Mesenchymal stem cell of the bone marrow (primary cell): ENCODE measurements around a stretch of chr5.

GRCh38 chr5:139474780-139475197 is 4.0 kb downstream of the SMIM33 start:
- CAGE, long polyA plus RNA, result no peak

GRCh38 chr5:139495944-139496511 is 13.5 kb upstream of the STING1 start:
- CAGE, long polyA plus RNA, result no peak

DNA sequence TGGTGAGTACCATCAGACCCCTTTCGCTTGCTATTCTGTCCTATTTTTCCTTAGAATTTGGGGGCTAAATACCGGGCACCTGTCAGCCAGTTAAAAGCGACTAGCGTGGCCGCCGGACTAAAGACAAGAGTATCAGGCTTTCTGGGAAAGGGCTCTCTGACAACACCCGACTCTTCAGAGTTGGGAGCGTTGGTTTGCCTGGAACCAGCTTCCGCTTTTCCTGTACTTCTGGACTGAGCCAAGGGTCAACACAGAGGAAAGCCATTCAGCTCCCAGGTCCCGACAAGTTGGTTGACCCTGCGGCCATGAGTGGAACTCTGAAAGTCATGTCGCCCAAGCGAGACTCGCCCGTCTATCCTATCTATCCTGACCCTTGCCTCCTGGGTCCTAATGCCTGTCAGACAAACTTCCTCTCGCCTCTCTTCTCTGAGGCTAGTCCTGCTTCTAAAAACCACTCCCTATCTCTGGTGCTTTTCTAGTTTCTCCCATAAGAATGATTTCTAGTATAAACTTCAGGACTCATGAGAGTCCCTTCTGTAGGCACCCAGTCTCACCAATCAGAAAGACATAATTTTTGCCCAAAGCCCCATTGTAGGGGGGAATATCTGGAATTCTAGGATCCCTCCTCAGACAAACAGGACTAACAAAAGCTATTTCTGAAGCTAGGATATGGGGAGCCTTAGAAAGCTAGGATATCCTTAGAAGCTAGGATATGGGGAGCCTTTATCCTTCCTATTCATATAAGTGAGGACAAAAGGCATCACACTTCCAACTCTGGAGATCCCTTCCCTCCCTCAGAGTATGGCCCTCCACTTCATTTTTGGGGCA is 21.5 kb upstream of the STING1 start:
- CAGE, long polyA plus RNA, result no peak

DNA sequence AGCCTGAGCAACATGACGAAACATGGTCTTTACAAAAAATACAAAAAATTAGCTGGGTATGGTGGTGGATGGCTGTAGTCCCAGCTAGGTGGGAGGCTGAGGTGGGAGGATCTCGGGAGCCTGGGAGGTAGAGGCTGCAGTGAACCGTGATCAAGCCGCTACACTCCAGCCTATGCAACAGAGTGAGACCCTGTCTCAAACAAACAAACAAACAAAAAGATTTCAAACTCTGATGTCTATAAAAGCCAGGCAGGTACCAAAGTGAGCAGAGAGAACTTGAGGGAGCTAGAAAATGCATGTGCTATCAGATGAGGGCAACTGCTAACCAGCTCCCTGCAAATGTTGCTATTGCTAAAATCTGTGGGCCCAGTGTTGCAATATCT is 5.3 kb downstream of the UBE2D2 start:
- CAGE, long polyA plus RNA, result no peak

- CAGE, long polyA plus RNA, result no peak
Observed at GRCh38 chr5:139573441-139573932, 12.3 kb downstream of the UBE2D2 start.

- CAGE, long polyA plus RNA, result no peak
Observed at GRCh38 chr5:139639657-139640570, 8.2 kb upstream of the CXXC5 start.

DNA sequence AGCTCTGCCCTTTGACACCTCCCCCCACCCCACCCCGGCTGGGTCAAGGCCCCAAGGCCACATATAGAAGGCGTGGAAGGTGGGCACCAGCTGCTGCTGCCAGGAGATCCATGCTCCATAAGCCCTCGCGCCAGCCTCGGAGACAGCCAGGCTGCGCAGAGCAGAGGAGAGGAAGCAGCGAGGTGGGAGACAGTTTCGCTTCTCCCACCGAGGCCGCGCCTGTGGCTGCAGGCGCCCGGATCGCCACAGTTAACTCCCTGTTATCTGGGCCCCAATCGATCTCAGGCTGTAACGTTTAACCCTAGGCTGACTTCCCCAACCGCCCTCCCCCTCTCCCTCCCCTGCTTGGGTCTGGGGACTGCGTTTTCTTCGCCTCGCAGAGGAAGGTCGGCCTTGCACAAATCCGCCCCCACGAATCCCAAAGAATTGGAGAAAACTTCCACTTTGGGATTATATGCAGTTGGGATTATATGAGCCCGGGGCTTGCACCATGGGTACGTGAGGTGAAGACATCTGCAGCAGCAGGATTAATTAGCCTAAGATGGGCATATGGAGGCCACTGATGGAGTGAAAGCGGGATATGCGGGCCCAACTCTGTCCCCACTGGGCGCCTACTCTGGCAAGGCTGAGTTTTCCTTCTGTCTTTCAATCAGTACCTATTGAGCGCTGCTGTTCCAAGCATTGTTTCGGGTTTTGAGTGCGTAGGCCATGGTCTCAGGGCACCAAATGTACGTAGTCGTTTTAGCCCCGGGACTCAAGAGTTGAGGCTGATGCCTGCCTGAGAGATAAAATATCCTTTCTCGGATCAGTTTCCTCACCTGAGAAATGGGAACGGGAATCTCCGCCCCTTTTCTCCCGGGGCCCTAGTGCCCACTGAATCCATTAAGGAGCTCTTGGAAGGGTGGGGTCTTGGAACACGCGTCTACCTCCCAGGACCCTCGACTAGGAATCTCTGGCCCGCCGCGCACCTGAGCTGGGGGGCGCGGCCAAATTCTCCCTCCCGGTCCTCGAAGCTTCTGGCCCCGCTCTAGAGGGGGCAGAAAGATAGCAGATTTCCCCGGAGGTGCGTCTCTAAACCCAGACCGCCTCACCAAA is 860 bp upstream of the CXXC5 start:
- CAGE, long polyA plus RNA, result no peak

GRCh38 chr5:139652859-139653463 is 4.8 kb downstream of the CXXC5 start:
- CAGE, long polyA plus RNA, result no peak

GRCh38 chr5:139673881-139674344 is 25.8 kb downstream of the CXXC5 start:
- CAGE, long polyA plus RNA, result no peak

GRCh38 chr5:139696503-139697196 is 48.5 kb downstream of the CXXC5 start:
- CAGE, long polyA plus RNA, result no peak

GRCh38 chr5:139709566-139710368 is 61.6 kb downstream of the CXXC5 start:
- CAGE, long polyA plus RNA, result no peak

DNA sequence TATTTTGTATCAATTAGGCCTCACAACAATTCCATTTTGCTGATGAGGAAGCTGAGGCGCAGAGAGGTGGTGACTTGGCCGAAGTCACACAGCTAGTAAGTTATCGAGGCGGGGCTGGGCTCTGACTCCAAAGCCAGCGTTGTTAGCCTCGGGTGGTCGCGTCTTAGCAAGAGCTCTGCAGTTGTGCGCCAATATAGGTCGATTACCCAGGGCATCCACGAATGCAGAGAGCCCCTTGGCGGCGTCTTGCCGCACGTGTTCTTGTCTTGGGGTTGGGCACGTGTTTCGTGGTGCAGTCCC is 62.2 kb downstream of the CXXC5 start:
- CAGE, long polyA plus RNA, result no peak

- CAGE, long polyA plus RNA, result no peak
Observed at GRCh38 chr5:139711864-139712237, 63.7 kb downstream of the CXXC5 start.

DNA sequence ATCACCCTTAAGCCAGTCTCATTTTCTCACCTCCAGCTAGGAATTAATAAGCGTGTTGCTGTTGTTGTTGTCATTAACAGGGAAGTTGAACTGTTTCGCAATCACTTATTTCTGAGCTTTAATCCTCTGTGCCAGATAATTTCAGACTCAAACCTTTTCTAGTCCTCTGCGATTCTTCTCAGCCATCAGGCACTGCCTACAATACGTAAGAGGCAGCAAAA is 7.7 kb upstream of the PURA start:
- CAGE, long polyA plus RNA, result no peak

DNA sequence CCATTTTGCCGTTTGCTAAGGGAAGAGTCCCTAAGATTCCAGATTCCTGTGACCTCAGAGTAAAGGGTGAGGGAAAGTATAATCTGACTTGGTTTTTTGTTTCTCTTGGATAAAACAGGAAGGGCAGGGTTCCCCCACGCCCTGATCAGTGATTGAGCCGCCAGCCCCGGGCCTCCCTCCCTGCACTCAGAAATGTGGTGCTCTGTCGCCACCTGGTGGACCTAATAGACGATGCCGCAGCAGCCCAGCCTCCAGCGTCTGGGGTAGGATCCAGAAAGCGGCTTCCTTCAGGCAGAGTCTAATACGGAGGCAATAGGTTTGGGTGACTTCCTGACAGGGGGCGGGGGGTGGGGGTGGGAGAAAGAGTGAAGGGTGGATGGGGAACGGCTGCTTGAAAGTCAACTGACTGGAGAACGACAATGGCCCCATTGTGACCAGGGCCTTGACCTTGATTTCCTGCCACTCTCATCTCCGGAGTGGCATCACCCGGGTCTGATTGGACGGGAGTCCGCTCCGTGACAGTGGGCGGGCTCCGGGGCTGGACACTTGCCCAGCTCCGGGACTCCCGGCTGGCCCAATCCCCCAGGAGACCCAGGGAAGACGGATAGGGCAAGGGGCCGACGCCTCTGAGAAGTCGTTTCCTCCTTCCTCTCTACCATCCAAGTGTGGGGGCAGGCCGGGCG is 17.8 kb upstream of the CYSTM1 start:
- CAGE, long polyA plus RNA, result no peak

- CAGE, long polyA plus RNA, result no peak
Observed at GRCh38 chr5:140174412-140174845, 559 bp upstream of the CYSTM1 start.

DNA sequence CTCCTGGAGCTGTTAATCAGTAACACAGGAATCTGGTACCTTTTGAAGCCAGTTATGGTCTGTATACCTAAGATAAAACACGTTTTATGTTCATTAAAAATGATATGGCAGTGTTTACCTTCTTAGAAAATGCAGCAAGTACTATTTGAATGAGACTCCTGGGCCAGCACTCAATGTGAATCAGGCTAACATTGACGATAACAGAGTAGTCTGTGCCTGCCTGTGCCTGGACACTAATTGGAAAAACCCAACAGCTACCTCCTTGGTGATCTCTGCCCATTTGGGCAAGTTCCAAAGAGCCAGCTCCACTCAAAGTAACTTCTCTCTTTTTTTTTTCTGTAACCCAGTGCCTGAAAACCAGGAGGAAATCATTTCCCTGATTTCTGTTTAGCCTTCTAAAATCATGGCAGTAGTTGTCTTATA is 44.7 kb downstream of the CYSTM1 start:
- CAGE, long polyA plus RNA, result no peak

GRCh38 chr5:140347502-140347779 is 1.0 kb upstream of the HBEGF start:
- CAGE, long polyA plus RNA, result no peak

GRCh38 chr5:140435902-140436420 is 34.3 kb downstream of the ANKHD1 start:
- CAGE, long polyA plus RNA, result no peak

- CAGE, long polyA plus RNA, result no peak
Observed at GRCh38 chr5:140545951-140547363, 1.0 kb upstream of the EIF4EBP3 start.